ENCODE measurements around a stretch of chr2.

- PRO-cap: no peak
Observed at GRCh38 chr2:9777888-9778437, 65.3 kb upstream of the TAF1B start.

GRCh38 chr2:9867892-9868607 is 24.8 kb downstream of the TAF1B start:
- PRO-cap: no peak

DNA sequence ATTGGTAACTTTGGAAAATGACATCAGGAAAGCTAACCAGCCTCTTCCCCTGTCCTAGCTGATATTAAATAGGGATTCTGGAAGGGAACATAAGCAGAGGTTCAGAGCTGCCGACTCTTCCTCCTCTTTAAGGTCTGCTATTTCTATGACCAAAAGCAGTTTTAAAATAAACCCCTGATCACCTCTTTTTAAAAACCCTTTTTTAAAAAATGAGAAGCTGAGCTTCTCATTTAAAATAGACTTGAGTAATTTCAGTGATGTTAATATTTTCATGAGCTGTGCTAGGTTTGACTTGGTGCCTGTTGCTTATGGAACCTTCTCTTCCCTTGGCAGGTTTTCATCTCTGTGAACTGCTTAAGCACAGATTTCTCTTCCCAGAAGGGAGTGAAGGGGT is 34.3 kb downstream of the GRHL1 start:
- PRO-cap: no peak

- PRO-cap: no peak
Observed at GRCh38 chr2:10091020-10091622, 10.9 kb upstream of the CYS1 start.

GRCh38 chr2:10225918-10226501 is 76.7 kb upstream of the HPCAL1 start:
- PRO-cap: no peak

- PRO-cap: no peak
Observed at GRCh38 chr2:10271781-10272311, 30.9 kb upstream of the HPCAL1 start.

- PRO-cap: no peak
Observed at GRCh38 chr2:10301736-10302376, 848 bp upstream of the HPCAL1 start.

DNA sequence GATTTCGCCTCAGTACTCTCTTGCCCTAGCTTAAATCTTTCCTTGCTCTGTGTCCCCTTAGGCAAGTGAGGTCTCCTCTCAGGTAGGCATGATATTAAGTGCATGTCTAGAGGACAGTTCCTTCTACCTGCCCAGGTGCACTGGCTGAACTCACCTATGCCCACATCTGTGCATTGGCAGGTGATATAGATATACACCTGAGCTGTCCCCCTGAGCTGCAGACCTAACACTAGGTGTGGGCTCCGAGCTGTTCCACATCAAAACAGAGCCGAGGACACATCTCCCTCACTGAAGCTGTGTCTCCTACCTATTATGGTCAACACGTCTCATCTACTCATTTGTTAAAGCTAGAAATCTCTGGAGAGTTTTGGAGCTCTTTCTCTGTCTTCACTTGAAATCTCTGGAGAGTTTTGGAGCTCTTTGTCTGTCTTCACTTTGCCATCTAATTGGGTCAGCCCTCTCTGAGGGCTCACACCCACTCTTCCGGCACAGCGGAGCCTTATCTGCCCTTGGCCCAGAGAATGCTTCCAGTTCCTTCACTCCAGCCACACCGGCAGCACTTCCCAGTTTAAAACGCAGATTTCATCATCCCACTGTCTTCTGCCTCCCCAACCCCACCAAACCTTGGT is 4.7 kb downstream of the HPCAL1 start:
- PRO-cap: no peak

- PRO-cap: no peak
Observed at GRCh38 chr2:10329113-10329593, 26.4 kb downstream of the HPCAL1 start.

DNA sequence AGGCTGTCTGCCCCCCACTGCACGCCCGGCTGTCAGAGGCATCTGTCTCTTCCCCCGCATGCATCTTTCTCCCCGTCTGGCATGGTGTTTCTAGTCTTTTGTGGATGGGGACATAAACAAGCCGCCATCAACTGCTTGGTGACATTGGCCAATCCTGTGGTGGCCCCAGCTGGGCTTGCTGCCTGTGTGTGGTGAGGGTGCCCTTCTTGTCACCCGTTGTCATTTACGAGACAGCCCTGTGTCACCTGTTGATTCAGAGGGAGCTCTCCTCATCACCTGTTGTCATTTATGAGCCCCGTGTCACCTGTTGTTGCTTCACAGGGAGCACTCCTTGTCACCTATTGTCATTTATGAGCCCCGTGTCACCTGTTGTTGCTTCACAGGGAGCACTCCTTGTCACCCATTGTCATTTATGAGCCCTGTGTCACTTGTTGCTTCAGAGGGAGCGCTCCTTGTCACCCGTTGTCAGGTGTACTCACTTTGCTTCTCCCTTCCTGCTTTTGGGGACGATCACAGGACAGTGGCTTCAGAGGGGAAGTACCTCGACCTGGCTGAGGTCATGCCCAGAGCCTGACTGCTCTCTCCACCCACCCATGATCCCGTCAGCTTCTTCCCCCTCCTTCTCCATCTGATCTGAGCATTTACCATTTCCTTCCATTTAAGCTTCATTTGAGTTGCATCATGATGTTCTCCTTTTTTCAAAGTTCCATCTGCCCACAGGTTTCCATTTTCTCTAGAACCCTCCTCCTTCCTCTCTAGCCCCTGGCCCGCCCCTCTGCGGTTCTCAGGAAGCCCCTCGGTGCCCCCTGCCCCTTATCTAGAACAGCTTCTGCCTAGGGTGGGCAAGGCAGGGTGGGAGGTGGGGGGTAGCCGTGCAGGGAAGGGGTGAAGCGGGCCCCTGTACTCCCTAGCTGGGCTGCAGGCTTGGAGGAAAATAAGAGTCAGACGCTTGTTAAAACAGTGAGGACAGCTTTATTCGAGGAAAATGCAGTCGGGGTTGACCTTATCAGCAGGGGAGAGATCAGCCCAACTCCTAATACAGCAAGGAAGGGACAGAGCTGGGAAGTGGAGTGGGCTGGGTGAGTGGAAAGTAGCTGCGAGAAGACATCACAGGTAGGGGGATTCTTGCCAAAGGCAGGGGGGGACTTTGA is 29.3 kb downstream of the HPCAL1 start:
- PRO-cap: unidirectional peak, minus-strand start at position 630 of the sequence

GRCh38 chr2:10342188-10342828 is 39.6 kb downstream of the HPCAL1 start:
- PRO-cap: no peak

- PRO-cap: no peak
Observed at GRCh38 chr2:10368381-10369075, 65.8 kb downstream of the HPCAL1 start.

GRCh38 chr2:10392508-10393360 is 55.4 kb downstream of the ODC1 start:
- PRO-cap: no peak

DNA sequence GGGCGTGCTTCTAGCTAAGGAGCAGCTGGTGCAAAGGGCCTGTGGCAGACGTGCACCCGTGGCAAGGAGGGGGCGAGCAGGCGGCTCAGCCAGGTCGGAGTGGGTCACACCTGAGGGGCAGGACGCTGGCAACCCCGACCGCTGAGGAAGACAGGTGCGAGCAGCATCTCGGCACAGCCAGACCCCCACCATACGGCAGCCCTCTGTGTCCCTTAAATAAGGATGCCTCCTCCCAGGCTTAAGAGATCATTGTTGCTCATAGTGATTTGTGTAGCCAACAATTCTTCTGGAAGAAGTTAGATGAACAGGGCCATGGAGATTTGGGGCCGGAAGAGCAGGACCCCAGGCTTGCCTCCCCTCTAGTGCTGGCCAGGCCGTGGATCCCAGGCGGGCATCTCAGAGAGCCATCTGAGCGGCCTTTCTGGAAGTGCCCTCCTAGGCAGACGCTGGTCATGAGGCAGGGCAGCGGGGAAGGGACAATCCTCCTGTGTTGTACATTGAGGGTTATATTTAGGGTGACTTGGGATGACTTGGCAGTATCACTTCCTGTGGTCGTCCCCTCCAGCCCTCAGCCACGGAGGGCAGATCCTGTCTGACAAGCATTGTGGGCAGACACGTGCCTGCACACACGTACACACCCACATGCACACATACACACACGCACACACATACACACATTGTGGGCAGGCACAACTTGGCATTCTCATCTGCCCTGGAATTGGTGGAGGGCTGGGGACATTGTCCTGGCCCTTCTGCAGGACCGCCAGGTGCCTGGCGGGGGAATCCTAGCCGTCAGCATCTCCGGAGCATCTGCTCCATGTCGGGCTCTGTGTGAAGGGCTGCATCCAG is 47.8 kb downstream of the ODC1 start:
- PRO-cap: no peak

DNA sequence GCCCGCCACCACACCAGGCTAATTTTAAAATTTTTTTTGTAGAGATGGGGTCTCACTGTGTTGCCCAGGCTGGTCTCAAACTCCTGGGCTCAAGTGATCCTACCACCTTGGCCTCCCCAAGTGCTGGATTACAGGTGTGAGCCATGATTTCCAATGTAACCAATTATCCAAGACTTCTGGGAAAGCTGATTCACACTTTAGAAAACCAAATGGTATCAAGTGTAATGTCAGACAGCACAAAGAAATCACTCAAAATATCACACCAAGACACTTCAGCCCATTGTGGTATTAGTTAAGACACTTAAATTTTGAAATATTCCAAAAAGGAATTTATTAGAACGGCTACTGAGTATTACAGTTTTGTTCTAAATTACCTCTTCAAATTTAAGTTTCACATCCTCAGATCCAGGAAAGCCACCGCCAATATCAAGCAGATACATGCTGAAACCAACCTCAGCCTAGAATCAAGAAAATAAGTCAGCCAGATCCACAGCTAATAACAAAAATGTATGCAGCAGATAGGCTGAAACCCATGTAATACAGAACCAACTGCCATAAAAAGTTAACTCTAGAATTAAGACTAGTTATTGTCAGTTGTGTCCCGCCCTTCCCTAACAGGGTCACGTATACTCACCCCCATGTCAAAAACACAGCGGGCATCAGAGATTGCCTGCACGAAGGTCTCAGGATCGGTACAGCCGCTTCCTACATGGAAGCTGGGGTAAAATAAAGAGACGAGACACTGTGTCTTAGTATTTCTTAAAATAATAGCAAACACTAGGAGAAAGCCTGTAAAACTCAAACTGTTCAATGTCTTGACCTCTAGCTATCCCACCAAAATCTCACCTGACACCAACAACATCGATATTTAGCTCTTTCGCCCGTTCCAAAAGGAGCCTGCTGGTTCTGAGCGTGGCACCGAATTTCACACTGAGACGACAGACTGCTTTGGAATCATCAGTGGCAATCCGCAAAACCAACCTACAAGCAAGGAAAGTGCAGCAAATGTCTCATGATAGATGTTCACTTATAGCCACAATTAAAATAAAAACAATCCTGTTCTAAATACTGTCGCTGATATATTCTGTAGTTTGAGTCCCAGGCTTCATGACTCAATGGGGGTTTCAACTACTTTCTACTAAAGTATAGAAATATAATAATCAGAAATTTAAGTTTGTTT is 4.9 kb downstream of the ODC1 start:
- PRO-cap: no peak

DNA sequence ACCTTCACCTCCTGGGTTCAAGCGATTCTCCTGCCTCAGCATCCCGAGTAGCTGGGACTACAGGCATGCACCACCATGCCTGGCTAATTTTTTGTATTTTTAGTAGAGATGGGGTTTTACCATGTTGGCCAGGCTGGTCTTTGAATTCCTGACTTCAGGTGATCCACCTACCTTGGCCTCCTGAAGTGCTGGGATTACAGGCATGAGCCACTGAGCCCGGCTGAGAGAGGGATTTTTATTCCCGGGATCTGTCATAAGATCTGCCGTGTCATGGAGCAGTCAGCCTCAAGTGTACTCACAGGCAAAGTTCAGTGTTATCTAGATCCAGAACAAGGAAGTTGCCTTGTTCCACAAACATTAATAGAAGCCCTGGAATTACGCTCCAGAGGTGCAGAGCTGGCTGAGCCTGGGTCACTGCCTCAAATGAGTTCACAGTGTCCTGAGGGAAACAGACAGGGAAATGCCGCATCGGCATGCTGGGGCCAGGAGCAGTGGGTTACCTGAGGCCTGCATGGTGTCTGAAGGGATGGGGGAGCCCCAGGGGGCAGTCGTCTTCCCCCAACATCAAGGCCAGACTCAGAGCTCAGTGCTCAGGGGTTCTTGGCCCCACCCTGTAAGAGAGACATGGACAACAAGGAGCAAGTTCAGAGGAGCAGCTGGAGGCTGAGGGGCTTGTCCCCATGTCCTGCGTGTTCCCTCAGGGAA is 42.6 kb upstream of the ODC1 start:
- PRO-cap: no peak

DNA sequence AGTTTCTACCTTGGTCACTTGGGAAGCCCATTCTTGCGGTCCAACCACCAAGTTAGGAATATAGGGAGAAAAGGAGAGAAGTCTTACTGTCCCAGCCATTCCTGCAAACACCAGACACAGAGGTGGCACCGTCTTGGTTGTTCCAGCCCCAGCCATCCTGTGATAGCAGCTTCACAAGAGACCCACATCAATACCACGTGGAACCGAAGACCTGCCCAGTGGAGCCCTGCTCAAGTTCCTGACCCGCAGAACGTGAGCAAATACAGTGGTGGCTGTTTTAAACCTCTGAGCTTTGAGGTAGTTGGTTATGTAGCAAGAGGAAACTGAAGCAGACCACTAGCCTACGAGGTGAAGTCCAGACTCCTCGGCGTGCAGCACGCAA is 96.0 kb upstream of the ODC1 start:
- PRO-cap: no peak

DNA sequence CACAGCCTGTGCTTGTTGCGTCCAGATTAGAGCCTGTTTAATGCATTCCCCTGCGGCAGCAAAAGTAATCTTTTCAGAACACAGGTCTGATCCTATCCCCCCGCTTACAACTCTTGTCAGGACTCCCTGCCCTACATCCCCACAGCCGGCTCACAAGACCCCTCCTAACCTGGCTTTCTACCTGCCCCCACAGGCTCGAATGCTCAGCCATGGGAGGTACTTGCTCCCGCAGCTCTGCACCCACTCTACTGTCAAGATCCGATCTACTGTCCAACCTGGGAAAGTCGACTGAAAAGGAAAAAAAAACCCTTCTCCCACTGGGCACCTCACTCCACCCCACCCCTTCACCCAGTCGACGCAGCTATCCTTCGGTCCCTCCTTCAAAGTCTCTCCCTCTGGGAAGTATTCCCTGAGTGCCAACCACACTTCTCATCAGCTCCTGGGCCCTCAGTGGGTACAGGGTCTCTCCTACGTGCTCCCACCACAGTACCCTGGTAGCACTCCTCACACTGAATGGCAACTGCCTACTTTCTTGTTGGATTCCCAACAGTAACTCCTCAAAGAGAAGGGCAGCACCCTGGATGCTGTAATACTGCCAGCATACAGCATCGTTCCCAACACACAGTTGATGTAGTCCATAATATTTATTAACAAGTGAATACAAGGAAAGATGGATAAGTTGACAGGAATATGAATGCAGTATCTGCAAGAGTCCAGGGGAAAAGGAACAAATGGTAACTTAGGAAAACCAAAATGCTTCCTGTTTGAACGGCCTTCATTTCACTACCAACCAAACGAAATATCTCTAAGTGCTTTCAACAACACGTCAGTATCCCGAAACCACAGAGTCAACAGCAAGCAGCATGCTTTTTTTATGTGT is 47.2 kb downstream of the NOL10 start:
- PRO-cap: no peak

- PRO-cap: no peak
Observed at GRCh38 chr2:10709456-10709819, 12.0 kb upstream of the ATP6V1C2 start.

- PRO-cap: no peak
Observed at GRCh38 chr2:10745568-10745912, 24.1 kb downstream of the ATP6V1C2 start.

Data from aorta (tissue), 1 donor.